ENCODE results near the genes STARD13, DCLK1 and POSTN.

- RRBS: 11% methylated on average over 2 of the region's 21 CpGs
Observed at GRCh38 chr13:33285402-33286238, at the start of gene STARD13. Gene STARD13 (minus strand): TSS chr13:33285755.

- RRBS: no CpG with 5 or more reads among the region's 2 CpGs
Observed at GRCh38 chr13:33314000-33314368, 28.4 kb upstream of the STARD13 start.

DNA sequence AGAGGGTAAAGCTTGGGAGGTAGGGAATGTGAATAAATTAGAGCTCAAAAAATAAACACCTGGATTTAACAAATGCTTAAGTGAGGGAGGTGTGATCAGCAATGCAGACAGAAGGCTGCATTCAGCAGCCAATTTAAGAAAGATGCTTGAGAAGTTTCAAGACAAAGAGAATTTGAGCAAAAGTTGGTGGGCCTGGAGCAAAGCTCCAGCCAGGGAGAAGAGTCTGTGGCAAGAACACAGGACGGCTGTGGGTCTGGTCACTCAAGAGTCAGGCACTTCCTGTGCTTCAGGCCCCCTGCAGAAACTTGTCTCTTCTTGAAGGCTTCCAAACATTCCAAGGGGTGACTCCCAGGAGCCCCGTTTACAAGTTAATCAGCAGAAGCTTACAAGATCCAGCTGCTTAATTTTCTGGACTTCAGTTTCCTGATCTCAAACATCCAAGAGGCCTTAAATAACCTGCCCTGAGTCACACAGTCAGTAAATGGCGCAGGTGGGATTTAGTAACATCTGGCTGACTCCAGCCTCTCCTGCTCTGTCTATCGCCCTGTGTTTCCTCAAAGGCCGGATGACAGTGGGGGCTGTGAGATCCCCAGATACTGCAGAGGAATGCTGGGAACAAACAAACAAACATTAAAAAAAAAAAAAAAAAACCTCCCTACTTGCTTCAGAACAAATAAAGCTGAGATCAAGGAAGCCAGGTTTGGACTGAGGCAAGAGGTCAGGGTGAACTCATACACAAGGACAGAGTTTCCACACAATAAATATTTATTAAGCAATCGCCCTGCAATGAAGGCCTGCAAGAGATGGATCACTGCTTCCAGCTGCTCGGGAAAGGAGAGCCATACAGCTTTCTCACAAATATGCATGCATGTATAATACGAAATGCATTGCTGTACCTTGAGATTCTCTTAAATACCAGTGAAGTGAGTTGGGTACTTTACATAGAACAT, 175.5 kb upstream of the RFC3 start:
- RRBS: no CpG with 5 or more reads among the region's 8 CpGs

DNA sequence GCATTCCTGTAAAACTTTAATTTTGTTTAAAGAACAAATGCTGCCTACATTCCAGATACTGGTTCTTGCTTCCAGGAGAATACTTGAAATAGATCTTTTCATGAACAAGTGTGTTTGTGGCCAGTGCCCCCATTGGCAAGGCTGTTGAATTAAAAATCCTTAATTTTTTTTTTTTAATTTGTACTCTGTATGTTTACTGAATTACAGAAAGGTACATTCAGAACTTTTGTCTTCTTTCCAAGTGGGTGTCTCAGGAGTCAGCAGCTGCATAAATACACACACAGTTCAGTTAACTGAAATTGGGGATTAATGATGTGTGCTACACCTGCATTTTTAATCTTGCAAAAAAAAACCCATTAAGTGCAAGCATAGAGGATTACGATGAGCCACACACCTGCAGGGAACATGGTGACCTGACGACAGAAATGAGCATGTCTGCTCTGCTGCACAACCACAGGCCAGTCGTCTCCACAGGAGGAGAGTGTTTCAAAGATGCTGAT, 72.5 kb upstream of the RFC3 start:
- RRBS: no CpG with 5 or more reads among the region's 3 CpGs

DNA sequence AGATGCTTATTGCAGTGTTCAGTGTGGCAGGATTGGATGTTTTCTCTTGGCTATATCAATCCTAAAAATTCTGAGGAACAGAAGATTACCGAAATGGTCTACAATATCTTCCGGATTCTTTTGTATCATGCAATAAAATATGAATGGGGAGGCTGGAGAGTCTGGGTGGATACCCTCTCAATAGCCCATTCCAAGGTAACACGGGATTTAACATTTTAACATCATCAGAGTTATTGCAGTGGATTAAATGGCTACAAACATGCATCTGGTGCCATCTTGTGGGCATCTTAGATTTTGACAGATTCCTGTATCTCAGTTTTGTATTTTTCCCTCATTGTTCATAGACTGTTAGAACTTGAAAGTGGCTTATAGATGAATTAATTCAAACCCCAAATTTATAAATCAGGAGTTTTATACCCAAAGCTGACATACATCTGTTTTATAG, 215.0 kb downstream of the NBEA start:
- RRBS: no CpG with 5 or more reads among the region's 3 CpGs

- RRBS: no CpG with 5 or more reads among the region's 35 CpGs
Observed at GRCh38 chr13:35471647-35472755, 4.5 kb downstream of the MAB21L1 start.

- RRBS: no CpG with 5 or more reads among the region's 9 CpGs
Observed at GRCh38 chr13:35474616-35475027, 1.9 kb downstream of the MAB21L1 start.

- RRBS: no CpG with 5 or more reads among the region's 13 CpGs
Observed at GRCh38 chr13:35479104-35479595, 2.7 kb upstream of the MAB21L1 start.

GRCh38 chr13:35839895-35840322, 291.3 kb downstream of the DCLK1 start:
- RRBS: no CpG with 5 or more reads among the region's 5 CpGs

GRCh38 chr13:36131226-36131793, at the start of gene DCLK1:
Gene DCLK1 (minus strand): TSS chr13:36131382.
- RRBS: 4% methylated on average over 4 of the region's 45 CpGs

DNA sequence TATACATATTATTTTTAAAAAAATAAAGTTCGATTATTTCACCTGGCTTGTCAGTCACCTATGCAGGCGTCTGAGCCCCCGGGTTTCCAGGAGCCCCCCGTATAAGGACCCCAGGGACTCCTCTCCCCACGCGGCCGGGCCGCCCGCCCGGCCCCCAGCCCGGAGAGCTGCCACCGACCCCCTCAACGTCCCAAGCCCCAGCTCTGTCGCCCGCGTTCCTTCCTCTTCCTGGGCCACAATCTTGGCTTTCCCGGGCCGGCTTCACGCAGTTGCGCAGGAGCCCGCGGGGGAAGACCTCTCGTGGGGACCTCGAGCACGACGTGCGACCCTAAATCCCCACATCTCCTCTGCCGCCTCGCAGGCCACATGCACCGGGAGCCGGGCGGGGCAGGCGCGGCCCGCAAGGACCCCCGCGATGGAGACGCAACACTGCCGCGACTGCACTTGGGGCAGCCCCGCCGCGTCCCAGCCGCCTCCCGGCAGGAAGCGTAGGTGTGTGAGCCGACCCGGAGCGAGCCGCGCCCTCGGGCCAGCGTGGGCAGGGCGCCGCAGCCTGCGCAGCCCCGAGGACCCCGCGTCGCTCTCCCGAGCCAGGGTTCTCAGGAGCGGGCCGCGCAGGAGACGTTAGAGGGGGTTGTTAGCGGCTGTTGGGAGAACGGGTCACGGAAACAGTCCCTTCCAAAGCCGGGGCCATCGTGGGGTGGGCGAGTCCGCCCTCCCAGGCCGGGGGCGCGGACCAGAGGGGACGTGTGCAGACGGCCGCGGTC, 827 bp upstream of the CCNA1 start:
- RRBS: 4% methylated on average over 32 of the region's 79 CpGs

DNA sequence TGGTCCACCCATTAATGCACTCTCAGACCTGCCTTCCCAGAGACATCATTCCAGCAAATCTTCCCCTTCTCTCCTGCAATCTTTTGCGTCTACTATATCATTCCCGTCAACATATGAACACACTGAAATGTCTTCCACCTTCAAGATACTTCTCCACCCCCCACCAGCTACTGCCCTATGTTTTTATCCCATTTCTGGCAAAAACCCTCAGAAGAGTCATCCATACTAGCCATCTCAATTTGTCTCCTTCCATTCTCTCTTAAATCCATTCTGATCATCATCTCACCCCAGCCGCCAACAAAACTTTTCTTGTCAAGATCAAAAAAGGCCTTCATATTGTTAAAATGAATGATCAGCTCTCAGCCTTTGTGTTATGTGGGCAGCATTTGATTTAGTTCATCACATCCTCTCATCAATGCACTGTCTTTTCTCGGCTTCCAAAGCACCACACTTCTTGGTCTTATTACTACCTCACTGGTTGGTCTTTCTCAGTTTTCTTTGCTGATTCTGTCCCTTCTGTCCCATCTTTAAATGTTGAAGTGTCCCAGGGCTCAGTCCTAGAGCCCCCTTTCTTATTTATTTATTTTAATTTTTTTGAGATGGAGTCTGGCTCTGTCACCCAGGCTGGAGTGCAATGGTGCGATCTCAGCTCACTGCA, 30.9 kb downstream of the RFXAP start:
- RRBS: no CpG with 5 or more reads among the region's 5 CpGs

- RRBS: 100% methylated on average over 1 of the region's 22 CpGs
Observed at GRCh38 chr13:36920584-36921627, 868 bp upstream of the SMAD9 start.

GRCh38 chr13:37144003-37144233, 38.5 kb upstream of the CSNK1A1L start:
- RRBS: no CpG with 5 or more reads among the region's 1 CpG

DNA sequence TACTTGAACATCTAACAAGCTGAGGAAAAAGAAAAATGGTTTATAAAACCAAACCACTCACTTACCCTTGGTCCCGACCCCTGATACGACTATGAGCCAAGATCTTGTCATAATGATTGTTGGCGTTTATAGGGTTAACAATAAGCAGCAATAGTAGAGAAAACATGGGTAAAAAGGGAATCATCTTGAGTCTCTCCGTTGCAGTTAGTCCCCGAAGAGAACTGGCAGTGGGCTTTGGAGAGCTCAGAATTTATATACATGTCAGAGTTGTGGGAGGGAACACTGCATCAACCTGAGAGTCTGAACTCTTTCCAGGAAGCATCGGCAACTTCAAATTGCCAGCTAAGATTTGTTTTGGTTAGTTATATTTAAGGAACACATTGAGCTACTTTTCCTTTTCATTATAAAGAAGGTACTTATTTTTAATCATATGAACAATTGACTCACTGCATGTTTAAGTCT, at the start of gene POSTN:
Gene POSTN (minus strand): TSS at position 226 of the 462 bp plus-strand sequence.
- RRBS: no CpG with 5 or more reads among the region's 6 CpGs

DNA sequence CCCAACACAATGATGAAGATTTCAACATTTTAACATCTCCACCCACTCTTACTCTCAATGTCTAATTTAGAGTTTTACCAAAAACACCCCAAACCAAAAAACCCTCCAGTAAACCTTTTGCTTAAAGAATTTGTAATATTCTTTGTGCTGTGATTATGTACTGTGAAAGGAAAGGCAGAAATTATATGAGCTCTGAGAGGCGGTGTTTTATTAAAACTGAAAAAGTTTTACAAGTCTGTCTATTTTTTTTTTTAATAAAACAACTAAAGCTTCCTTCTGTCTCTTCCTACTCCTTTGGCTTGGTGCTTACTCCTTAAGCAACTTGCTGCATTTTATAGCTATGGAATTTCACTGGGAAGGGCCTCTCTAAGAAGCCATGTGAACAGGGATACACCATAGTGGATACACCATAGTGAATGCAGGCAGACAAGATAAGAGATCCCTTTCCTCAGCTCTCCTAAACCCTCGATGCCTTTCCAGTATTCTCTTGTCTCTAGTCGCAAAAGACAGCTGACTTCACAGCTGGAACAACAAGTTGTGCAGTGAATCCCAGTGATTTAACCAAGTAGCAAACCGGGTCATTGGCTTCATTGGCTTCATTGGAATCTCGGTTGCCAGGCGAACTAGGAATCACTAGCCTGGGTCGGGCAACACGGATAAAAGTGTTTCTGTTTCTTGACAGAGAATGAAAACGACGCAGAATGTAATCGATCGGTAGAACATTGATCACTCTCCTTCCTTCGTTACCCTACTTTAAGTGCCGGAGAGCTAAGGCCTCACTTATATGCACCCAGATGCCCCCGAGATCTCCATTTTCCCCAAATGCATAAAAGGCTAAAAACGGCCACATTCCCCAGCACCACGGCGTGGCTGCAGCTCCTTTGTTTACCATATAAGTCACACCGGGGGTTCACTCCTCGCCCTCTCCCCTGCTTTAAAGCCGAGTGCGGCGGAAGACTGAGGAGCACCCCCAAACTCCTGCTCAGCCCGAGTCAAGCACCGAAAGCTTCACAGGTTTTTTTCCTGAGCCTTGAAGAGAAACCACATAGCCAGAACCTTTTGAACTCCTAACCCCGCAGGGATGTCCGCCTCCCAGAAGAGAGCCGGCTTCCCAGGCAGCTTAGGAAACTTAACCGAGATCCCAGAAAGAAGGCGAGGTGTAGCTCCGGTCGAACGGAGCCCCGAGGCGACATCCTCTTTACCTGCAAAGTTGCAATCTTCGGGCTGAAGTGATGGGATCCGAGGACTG, 755 bp downstream of the TRPC4 start:
- RRBS: 3% methylated on average over 4 of the region's 37 CpGs

GRCh38 chr13:38697130-38697626, 10.3 kb downstream of the FREM2 start:
- RRBS: no CpG with 5 or more reads among the region's 1 CpG

DNA sequence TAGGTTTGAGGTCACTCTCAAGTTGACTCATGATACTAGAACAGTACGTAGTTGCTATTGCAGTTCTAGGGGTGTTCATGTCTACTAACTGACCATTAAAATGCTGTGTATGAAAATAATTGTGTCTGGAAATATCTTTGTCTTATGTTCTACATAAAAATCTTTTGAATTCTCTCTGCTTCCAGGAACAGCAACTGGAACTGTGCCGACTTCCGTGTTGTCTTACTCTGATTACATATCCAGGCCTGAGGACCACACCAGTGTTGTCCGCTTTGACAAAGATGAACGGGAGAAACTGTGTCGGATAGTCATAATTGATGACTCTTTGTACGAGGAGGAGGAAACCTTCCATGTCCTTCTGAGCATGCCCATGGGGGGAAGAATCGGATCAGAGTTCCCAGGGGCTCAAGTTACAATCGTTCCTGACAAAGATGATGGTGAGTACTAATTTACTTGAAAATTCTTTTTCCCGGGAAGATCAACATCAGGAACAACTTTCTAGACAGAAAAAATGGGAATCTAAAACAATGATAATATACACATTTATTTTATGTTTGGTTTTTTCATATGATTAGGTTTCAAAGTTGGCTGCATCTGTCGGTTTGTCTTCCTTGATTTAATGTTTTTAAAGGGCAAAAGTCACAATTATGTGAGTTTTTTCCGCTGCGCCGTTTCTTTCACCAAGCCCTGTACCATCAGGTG, 97.6 kb downstream of the FREM2 start:
- RRBS: no CpG with 5 or more reads among the region's 14 CpGs

DNA sequence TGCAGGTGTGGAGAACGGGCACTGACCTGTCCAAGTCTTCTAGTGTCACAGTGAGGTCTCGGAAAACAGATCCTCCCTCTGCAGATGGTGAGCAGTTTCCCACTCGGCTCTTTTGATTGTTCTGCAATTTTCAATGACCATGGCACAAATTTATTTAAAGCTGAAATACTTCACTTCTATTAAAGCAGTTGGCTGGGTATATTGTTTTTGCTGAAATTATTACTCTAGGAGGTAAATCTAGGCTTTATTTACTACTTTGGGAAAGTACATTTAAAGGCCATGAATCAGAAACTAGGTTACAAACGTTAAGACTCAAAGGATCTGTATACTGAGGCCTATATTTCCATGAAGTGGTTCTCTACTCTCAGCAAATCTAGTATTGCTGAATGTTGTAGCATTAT, 144.0 kb downstream of the STOML3 start:
- RRBS: no CpG with 5 or more reads among the region's 4 CpGs

- RRBS: no CpG with 5 or more reads among the region's 5 CpGs
Observed at GRCh38 chr13:39257483-39258159, 219.4 kb downstream of the NHLRC3 start.

All from UCH-1 (cell line).